Measurements from ENCODE around the gene CXCL12.

- RRBS, result no CpG with 5 or more reads among the region's 7 CpGs
Measured at GRCh38 chr10:35513164-35513796, 91.9 kb upstream of the GJD4 start.

DNA sequence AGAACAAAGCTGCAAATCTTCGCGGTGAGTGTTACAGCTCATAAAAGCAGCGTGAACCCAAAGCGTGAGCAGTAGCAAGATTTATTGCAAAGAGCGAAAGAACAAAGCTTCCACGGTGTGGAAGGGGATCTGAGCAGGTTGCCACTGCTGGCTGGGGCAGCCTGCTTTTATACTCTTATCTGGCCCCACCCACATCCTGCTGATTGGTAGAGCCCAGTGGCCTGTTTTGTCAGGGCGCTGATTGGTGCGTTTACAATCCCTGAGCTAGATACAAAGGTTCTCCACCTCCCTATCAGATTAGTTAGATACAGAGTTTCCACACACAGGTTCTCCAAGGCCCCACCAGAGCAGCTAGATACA is 391.5 kb upstream of the ANKRD30A start:
- RRBS, result no CpG with 5 or more reads among the region's 8 CpGs

DNA sequence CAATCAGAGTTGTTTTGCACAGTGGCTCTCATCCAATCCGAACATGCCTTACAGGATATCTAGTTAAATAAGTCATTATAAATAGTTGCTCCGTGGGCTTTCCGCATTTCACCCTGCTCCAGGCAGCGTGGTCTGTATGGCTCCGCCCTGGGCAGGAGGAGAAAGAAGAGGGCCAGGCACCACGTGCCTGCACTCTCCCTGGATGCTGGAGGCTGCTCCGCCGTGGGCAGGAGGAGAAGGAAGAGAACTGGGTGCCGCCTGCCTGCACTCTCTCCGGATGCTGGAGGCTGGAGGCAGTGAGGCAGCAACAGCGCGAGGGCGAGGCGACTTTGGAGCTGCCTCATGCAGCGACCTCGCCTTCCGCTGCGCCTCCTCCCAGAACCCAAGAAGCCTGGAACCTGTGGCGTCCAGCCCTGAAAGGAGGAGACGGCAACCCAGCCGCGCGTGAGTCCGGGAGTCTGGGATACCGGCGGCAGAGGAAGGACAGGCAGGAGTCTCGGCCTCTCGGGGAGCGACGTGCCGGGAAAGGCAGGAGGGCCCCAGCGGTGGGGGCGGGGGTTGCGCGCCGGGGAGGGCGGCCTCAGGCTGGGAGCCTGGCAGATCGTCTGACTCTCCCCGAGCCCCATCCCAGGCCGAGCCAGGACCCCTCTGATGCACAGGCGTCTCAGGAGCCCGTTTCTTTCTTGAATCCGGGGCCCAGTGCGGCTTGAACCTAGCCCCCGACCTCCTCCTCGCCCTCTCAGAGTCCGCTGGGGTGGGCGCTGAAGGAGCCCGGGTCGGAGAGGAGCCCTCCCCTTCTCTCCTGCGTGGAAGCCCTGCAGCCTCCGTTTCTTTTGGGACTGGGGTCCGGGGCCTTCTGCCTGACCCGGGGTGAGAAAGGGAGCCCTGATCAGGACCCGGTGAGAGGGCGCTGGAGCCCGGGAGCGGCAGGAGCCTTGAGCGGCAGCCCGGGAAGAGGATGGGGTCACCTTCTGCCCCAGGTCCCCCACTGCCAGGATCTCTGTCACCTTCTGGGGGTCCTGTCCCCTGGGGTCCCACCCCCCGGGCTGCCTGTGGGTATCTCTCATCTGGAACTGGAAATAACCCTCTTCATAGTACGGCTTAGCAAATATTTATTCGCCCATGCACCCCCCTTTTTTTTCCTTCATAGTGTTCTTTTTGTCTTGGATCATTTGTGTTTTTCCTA is 162.5 kb downstream of the ZNF33B start:
- RRBS, result 6% methylated on average over 19 of the region's 63 CpGs

- RRBS, result no CpG with 5 or more reads among the region's 2 CpGs
Measured at GRCh38 chr10:42537970-42538577, 100.3 kb downstream of the ZNF33B start.

DNA sequence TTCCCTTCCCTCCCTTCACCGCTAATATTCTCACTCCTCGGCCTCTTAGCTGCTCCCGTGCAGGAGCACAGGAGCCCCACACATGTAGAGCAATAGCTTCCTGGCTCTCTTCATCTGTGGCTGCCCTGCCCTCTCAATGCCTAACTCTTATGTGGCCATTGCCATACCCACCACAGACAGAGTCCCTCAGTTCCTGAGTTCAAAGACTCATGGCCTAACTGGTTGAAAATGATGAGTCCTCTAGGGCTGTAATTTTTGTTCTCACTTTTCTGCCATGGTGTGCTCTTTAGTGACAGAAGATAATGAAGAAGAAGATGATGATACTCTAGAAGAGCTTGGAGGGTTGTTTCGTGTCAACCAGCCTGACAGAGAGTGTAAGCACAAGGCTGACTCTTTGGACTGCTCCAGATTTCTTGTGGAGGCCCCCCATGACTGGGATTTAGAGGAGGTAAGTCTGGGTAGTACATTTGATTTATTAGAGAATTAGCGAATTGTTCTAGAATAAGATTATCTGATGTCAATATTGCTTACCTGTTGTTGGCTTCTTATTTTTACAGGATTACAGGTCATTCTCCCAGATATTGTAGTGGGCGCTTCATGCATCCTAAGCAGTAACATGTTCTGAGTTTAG is 15.7 kb downstream of the BMS1 start:
- RRBS, result no CpG with 5 or more reads among the region's 6 CpGs

DNA sequence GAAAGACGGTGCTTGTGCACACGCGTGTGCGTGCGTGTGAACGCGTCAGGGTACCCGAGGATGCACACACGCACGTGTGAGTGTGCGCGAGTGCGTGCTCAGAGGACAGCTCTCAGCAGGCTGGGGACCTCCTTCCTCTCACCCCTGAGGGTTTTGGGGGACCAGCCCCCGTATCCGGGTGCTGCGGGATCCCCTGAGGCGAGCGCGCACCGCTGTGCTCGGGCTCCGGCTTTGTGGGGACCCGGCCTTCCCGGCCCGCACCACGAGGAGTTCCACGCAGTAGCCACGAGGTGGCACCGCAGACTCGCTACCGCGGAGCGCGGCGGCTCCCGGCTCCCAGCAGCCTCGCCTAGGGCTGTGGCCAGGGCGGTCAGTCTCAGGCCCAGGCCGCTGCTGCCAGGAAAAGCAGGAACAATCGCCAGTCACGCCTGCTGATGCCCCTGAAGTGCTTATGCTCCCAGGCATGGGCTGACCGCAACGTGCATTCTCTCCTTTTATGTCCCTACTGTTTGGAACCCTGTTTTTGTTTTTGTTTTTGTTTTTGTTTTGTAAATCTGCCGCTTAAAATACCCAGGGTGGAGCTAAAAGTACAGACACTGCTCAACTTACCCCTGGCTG is 84.1 kb downstream of the BMS1 start:
- RRBS, result under 1% methylated on average over 5 of the region's 44 CpGs

DNA sequence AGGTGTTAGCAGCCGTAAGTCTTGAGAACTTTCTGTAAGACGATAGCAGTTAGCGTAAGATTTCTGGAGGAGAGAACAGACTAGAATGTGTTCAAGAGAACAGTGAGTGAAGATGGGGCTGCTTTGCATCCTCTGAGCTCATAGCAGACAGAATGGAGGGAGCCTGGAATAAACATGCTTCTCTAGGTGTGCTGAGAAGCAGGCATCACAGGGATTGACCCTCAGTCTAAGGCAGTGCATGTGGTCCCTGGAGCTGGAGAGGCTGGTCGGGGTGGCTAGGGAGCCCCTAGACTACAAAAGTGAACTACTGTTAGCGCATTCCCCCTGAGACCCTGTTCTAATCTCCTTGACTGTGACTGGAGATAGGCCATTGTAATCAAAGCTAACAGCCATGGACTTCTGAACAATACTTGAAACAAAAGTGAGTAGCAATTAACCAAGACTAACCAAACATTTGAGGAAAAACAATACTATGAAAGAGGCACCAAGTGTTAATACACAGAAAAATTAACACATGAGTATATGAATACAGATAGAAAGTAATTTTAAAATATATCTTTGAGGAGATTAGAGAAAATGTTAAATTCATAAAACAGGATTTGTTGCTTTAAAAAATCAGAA is 30.7 kb downstream of the CSGALNACT2 start:
- RRBS, result no CpG with 5 or more reads among the region's 5 CpGs

DNA sequence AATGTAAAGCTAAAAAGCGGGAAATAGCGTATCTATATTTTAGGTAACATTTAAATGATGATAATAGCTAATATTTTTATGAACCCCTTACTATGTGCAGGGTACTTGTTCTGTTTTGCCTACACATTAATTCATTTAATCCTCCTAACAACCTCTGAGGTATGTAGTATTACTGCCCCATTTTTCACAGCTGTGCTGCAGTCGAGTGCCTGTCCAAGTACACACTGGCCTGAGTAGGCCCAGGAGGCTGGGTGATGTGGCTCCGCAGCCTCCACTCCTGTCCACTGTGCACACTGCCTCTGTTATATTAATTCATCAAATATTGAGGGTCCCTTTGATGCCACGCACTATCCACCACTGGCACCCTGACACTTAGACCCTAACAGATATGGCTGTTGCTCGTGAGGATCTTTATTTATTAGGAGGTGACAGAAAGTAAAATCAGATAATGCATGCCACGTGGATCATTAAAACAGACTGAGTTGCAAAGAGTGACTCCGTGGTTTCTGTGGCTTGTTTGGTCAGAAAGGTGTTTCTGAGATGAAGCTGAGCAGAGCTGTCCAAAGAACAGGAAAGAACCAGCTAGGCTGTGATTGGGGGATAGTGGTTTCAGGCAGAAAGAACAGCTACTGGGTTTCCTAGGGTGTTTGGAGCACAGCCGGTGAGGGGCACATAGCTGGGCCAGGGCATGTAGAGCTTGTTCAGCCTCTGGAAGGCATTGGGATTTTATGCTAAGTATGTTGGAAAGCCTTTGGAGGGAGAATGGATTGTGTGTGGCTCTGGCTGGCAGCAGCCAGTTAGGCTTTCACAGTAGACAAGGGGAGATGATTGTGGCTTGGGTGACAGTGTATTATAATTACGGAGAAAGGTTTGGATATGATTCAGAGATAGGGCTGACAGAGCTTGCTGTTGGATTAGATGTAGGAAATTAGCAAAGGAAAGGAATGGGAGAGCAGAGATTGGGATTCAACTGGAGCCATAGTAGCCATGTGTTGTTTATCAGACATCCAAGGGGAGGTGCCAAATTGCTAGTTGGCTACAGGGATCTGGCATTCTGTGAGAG is 34.4 kb downstream of the CSGALNACT2 start:
- RRBS, result no CpG with 5 or more reads among the region's 10 CpGs

GRCh38 chr10:43192921-43193384 is 54.7 kb downstream of the CSGALNACT2 start:
- RRBS, result no CpG with 5 or more reads among the region's 8 CpGs

DNA sequence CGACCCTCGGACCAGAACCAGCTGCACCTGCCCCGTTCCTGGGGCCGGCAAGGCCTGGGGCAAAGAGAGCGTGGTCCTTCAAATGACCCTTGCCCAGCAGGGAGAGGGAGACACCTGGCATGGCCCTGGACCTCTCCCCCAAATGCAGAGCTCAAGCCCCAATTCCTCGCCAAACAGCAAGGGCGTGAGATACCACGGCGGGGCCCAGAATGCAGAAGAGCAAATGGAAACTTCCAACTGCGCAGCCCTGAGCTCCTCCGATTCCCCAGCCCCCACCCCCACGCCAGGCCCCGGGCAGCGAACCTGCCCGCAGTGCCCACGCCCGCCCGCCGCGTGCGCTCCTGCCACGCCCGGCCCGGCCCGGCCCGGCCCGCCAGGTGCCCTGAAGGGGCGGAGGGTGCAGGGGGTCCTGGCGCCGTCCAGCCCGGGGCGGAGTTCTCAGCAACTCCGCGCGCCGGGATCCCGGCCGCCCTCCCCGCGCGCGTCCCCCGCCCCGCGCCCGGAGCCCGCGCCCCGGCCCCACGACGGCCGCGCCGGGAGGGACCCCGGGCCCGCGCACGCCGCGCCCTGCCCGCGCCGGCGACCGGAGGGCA is 574 bp downstream of the RASGEF1A start:
- RRBS, result 3% methylated on average over 28 of the region's 65 CpGs

DNA sequence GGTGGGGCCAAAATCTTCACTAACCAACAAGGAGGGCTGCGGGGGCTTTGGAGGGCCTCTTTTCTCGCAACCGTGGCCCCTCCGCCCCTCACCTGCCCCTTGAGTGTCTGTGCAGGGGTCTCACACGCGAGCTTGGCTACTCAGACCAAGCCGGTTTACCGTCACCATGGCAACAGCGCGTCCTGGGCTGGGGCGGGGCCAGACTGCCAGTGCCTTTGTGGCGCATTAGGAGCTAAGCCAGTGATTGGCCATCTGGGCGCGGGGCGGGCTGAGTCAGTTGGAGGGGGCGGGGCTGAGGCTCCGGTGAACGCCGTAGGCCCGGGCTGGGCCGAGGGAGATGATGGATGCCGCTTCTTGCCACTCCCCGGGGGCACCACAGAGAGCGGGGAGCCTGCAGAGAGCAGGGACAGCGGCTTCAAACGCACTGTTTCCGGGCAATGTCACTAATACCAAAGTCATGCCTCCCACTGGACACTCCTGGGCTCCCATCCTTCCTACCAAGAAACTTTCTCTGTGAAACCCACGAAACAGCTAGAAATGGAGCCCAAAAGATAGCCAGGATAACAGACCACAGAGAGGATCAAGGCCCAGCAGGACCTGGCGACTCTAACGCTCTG is 48.6 kb upstream of the FXYD4 start:
- RRBS, result 8% methylated on average over 8 of the region's 30 CpGs

- RRBS, result no CpG with 5 or more reads among the region's 12 CpGs
Measured at GRCh38 chr10:43375315-43375781, 3.9 kb downstream of the FXYD4 start.

- RRBS, result no CpG with 5 or more reads among the region's 5 CpGs
Measured at GRCh38 chr10:43399683-43400162, 9.3 kb downstream of the HNRNPF start.

DNA sequence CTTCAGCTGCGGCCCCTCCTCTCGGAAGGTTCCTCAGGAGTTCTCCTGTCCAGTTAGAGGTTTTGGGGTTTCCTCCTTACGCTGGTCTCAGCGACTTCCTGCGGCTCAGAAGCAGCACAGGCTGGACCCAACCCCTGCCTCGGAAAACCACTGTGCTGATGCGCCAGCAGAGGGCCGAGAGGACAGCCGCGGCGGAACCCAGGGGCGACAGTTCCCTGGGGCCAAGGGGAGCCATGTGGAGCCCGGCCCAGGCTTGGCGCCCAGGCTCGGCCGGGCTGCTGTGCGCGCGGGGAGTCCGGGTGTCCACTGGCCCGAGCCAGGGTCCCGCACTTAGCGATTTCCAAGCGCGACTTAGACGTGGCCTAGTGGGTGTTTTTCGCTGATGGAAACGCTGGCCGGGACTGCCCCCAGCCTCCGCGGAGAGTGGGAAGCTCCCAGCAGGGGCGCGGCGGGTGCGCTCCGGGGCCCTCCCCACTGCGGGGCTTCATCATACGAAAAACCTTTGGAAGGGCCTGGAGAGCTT is 18.6 kb upstream of the ZNF32 start:
- RRBS, result 10% methylated on average over 11 of the region's 38 CpGs

- RRBS, result no CpG with 5 or more reads among the region's 4 CpGs
Measured at GRCh38 chr10:43827677-43828357, 179.1 kb upstream of the ZNF32 start.

DNA sequence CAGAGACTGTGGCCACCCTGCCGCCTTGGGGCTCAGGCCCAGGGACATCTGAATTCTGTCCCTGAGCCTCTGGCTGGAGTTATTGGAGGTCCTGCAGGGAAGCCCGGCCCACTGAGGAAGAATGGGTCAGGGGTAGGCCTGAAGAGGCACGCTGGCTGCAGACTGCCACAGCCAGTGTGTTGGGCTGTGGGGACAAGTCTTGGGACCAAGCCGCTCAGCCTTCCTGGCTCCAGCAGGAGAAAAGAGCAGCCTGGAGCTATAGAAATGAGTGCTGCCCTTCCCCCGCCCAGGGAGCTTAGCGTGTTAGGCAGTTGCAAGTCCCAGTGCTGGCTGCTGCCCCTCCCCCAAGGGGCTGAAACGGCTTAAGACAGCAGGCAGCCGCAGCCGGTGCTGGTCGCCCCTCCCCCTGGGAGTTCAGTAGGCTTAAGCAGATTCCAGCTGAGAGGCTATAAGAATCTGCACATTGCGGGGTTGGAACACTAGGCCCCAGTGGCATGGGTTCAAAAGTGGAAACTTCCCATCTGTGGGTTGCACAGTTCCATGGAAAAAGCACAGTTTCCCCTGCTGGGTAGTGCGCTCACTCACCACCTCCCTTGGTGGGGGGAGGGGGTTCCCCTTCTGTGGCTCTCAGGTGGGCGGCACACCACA is 151.3 kb downstream of the CXCL12 start:
- RRBS, result no CpG with 5 or more reads among the region's 13 CpGs

GRCh38 chr10:44310482-44311759 is 74.0 kb downstream of the CXCL12 start:
- RRBS, result 42% methylated on average over 6 of the region's 76 CpGs

GRCh38 chr10:44316192-44317282 is 68.4 kb downstream of the CXCL12 start:
- RRBS, result no CpG with 5 or more reads among the region's 18 CpGs

GRCh38 chr10:44380740-44381272 is 4.1 kb downstream of the CXCL12 start:
- RRBS, result no CpG with 5 or more reads among the region's 9 CpGs

GRCh38 chr10:44384537-44385538 is at the start of gene CXCL12:
CXCL12 (minus strand) TSS chr10:44385097.
- RRBS, result 3% methylated on average over 38 of the region's 113 CpGs